ENCODE measurements around a stretch of chr6.

DNA sequence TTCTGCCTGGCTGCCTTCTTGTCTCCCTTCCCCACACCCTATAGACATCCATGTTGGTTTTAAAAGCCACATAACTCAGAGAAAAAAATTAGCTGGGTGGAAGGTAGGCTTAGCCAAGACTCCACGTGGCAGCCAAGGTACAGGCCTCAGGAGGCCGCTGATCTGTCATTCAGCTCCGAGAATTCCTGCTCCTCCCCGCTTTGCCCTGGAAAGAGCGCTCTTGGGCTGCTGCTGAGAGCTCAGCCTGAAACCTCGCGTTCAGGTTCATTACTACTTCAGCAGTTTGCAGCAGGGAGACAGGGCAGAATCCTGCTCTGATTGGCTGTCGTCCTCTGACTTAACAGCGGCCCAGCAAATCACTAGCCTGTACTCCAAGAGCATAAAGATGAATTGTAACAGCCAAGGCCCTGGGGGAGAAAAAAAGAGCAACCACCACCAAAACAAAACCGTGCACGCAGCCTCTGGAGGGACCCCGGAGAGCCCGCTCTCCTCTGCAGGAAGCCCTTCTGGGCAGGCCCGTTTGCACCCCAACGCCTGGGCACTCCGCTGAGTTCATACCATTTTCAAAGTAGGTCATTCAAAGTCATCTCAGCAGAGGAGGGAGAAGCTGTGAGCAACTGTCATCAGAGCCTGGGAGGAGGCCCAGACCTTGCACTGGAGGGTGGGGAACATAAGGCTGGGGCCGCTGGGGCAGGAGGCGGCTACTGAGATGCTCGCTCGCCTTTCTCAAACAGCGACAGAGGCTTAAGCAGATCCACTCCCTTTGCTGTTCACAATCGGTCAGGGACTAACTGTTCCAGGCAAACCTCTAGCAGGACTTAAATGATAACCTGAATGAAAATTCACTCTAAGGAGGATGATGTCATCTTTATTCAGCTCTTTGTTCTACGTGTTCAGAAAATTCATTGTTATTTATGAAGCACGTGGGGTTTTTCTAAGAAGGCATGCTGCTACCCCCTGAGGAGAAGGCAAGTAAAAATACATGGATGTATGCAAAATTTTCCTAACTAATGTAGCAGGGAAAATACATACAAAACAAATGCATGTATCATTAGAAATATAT is 42.3 kb upstream of the ATXN1 start:
- CAGE, long polyA plus RNA: no peak
- RRBS: no CpG with 5 or more reads among the region's 24 CpGs

DNA sequence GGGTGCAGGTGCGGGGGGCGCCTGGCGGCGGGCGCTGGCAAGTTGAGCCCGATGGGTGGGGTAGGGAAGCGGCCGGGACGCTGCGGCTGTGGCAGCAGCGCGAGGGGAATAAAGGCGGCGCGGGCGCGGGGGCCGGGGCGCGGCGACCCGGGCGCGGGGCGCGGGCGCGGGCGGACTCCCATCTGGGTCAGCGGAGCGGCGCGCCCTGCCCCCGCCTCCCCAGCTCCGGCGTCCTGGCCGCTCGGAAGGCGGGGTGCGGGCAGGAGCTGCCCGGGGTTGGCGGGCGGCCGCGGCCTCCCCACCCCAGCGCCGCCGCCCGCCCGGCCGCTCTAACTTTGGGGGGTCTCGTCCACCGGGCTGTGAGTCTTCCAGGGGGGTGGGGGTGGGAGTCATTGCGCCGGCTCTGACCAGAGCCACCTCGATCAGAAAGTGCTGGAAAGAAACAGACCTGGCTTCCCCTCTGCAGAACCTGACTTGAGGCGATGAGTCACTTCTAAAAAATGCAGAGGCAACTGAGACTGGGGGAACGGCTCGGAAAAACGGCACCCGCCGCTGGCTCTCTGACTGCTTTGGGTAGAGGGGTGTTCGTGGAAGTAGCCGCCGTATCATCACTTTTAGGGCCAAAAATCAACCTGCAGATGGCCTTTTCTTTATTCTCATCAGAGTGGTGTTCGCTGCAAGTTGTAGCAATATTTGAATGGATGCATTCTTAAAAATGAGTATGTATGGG is 561 bp downstream of the CAP2 start:
- CAGE, long polyA plus RNA: no peak
- RRBS: 1% methylated on average over 42 of the region's 66 CpGs

GRCh38 chr6:17601297-17601382 is 1.0 kb downstream of the FAM8A1 start:
- CAGE, long polyA plus RNA: no peak
- RRBS: no CpG with 5 or more reads among the region's 1 CpG

DNA sequence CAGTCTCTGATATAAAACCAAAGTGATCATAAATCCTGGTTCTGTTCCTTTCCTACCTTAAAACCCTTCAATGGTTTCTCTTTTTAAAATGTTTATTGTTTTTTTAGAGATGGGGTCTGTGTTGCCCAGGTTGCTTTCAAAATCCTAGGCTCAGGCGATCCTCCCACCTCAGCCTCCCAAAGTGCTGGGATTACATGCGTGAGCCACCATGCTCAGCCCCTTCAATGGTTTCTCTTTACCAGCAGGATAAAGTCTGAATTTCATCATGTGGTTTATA is 3.8 kb downstream of the FAM8A1 start:
- CAGE, long polyA plus RNA: no peak
- RRBS: no CpG with 5 or more reads among the region's 2 CpGs

- CAGE, long polyA plus RNA: no peak
- RRBS: no CpG with 5 or more reads among the region's 4 CpGs
Observed at GRCh38 chr6:17850497-17851146, 136.8 kb downstream of the KIF13A start.

- CAGE, long polyA plus RNA: no peak
- RRBS: no CpG with 5 or more reads among the region's 2 CpGs
Observed at GRCh38 chr6:17851823-17852185, 135.6 kb downstream of the KIF13A start.

DNA sequence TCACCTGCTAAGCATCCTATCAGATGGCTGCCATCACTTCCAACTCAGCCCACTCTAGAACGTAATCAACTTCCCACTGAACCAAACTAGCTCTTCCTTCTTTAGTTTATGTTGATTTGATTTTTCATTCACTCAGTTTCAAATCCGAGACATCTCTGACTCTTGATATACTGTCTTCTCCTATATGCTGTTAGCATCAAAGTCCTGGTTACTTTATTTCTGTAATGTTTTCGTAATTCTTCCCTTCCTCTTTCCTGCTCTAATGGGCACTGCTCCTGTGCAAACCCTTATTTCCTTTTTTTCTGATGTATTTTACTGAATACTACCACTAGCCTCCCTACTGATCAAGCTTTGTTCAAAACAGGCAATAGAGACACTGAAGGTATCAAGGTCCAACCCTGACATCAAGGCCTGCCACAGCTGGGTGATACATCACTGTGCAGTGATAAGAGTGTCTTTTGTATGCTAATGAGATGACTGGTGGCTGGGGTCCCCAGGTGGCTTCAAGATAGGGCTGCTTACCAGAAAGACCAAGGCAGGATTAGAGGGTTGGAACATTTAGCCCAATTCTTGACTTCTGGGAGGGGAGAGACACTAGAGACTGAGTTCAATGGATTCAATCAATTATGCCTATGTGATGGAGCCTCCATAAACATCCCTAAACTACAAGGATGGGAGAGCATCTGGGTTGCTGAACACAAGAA is 95.2 kb downstream of the KIF13A start:
- CAGE, long polyA plus RNA: no peak
- RRBS: no CpG with 5 or more reads among the region's 3 CpGs

- CAGE, long polyA plus RNA: no peak
- RRBS: no CpG with 5 or more reads among the region's 20 CpGs
Observed at GRCh38 chr6:17975136-17975834, 12.2 kb downstream of the KIF13A start.

DNA sequence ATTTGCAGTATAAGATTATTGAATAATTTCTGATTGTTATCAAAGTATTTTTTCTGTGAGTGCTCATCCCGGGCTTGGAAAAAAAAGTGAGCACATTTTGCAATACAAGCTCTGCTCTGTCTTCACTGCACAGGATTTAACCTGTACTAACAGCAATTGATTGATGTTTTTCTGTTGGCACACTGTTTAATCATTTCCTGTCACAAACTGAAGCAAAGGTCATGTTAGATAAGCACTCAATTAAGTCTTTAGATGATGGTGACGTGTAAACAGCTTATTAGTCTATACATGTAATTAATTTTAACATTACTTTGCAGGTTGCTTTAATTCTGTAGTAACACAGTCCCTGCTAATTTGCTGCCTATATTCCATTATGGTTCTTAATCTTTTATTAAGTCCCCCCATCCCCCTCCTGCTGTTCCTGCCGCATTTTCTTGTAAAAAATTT is 65.6 kb downstream of the NHLRC1 start:
- CAGE, long polyA plus RNA: no peak
- RRBS: no CpG with 5 or more reads among the region's 3 CpGs

- CAGE, long polyA plus RNA: no peak
- RRBS: no CpG with 5 or more reads among the region's 1 CpG
Observed at GRCh38 chr6:18260158-18260770, 4.1 kb downstream of the DEK start.

DNA sequence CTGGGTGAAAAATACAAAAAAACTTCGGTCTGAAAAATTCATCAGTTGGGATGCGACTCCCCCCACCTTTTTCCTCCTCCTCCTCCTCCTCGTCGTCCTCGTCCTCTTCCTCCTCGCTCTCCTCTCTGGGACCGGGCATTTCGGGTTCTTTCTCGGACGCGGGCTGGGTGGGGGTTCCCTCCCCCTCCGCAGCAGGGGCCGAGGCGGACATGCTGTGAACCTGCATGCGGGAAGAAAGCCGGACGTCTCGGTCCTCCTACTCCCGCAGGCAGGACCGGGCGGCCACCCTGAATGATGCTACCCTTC is 600 bp downstream of the DEK start:
- CAGE, long polyA plus RNA: start-site peak on the minus strand centred at position 96 of the sequence, 38 bp wide, 108 and 65 reads in 2 replicates; start-site peak on the minus strand centred at position 183 of the sequence, 11 bp wide, 441 and 283 reads in 2 replicates
- RRBS: 2% methylated on average over 9 of the region's 21 CpGs

DNA sequence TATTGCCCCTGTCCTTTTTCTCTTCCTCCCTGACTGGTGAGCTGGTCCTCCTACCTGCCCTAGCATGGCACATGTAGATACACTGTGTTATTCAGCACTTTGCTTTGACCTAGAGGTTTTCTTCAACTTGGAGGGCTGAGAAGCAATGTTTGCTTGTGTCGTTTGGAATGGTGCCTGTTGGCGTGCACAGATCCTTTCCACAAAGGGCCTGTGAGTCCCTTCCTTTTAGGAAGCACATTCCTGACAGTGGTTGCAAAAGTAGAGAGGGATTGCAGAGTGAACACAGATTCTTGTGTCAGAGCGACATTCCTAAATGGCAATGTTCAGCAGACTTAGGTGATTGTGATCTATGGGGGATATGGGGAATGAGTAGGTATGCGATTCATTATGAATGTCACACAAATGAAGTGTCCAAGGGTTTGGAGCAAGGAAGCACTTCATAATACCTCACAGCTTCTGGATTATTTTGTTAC is 850 bp upstream of the RNF144B start:
- CAGE, long polyA plus RNA: no peak
- RRBS: no CpG with 5 or more reads among the region's 4 CpGs

- CAGE, long polyA plus RNA: no peak
- RRBS: no CpG with 5 or more reads among the region's 2 CpGs
Observed at GRCh38 chr6:20183002-20183625, 29.2 kb downstream of the MBOAT1 start.

DNA sequence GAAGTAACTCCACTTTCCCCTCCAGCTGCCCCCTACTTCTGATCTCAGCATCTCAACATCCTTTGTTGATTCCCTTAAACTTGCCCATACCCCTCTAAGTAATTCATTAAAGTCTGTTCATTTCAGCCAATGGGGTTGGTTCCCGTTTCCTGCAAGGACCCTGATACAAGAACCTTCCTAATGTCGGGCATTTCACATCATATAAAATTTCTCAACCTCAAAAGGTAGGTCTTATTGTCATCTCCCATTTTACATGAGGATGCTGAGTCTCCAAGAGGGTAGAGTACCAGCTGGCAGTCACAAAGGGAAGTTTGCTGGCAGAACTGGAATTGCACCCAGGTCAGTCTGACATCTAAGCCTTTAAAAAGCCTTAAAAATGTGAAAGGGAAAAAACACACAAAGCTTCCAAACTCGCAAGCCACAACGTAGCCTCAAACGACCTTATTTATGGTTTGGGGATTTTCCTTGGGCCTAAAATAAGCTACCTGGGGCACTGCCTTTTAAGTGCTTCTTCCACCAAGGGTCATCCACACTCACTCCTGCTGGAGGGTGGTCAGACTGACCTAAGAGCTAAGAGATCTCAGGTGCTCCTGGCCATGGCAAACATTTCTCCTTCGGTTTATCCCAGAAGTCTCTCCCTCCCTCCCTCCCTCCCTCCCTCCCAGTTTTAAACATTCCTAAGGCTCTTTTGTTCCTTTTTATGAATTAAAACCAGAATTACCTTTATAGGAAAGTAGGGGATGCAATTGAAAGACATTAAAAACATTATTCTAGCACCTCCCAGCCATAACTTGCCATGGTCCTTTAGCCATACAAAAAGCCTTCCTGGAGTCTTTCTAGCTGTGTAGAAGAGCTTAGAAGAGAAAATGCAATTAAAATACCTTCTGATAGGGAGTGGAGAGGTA is 2.1 kb downstream of the MBOAT1 start:
- CAGE, long polyA plus RNA: no peak
- RRBS: no CpG with 5 or more reads among the region's 6 CpGs

DNA sequence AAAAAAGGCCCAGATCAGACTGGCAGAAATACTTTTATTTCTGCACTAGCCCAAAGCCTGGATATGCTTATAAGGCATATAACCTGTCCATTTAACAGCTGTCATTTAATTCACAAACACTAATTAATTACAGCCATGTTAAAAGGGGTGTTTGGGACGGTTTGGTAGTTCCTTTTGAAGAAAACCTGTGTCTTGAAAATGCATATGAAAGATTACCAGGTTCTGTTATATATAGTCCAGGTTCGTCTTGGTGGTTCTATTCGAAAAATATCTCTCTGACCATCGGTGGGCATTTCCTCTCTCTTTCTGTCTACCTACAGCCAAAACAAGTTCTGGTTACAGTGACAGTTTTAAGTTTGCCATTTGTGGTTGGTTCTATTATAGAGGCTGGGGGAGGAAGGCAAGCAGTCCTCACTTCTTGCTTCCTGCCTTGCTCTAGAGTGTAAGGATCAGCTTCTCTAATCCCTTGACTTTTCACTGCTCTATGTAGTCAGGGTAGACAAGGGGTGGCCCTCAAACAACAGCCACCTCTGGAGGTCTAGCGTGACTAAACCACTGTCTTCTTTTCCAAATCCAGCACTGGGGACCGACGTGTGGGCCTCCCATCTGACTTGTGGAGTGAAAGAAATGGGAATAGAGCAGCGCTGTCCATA is 16.0 kb downstream of the E2F3 start:
- CAGE, long polyA plus RNA: no peak
- RRBS: no CpG with 5 or more reads among the region's 8 CpGs

DNA sequence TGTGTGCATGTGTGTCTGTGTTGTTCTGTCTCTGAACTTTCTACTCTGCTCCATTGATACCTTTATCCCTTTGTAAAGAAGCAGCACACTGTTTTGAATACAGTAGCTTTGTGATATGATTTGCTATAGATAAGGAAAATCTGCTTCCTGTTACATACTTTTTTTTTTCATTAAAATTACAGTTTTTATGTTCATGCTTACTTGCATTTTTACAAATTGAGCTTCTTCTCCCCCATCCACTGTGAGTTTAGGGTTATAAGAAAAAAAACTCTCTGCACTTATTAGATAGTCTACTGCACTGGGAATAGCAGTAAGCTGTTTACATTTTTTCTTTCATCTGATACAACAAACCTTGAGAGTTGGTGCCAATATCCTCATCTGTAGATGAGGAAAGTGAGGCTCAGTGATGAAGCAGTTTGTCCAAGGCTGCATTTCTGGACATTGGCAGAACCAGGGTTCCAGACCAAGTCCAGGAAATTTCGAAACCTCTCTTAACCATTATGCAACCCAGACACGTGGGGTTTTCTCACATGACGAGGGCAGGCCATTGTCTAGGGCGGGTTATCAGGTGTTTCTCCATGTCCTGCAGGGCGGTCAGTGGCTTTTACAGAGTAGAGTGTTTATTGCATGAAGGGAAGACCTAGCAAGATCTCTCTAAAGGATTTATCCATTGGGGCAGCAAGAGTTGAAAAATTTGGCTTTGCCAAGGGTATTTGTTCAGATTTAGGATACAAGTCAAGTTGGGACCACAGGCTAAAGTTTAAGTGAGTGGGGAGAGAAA is 22.9 kb downstream of the E2F3 start:
- CAGE, long polyA plus RNA: no peak
- RRBS: no CpG with 5 or more reads among the region's 5 CpGs

DNA sequence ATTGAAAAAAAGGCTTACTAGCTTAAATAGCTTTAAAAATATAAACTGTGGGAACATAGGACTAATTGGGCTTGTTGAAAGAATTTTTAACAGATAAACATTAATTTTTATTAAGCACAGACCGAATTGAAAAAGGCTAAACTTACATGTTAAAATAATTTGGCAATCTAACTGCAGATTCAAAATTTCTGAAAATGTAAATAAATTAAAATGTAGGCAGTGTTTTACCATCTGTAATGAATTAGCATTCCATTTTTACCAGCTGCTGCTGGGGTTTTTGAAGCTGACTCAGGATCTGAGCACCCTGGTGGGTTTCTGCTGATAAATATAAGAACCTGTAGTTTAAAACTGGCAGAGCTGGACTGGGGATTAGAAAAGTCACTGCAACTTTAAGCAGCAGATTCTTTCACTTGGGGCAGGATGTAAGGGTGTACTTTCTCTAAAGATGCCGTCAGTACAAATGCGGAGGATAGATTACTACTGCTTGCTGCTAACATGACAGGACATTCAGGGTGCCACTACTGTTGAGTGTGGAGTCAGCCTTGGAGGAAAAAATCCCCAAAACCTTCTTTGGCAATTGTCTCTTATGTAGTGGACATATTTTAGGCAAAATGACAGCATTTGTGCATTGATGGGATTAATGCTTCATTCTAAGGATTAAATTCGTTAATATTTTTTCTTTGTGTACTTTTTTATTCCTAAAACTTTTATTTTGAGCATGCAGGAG is 341.8 kb downstream of the CDKAL1 start:
- CAGE, long polyA plus RNA: no peak
- RRBS: no CpG with 5 or more reads among the region's 4 CpGs

GRCh38 chr6:21538158-21538453 is 55.4 kb upstream of the SOX4 start:
- CAGE, long polyA plus RNA: no peak
- RRBS: no CpG with 5 or more reads among the region's 4 CpGs

- CAGE, long polyA plus RNA: no peak
- RRBS: no CpG with 5 or more reads among the region's 8 CpGs
Observed at GRCh38 chr6:21596831-21597063, 3.2 kb downstream of the SOX4 start.

- CAGE, long polyA plus RNA: no peak
- RRBS: no CpG with 5 or more reads among the region's 18 CpGs
Observed at GRCh38 chr6:21609543-21610052, 16.0 kb downstream of the SOX4 start.